Hair follicle dermal papilla cell (primary cell): ENCODE data around the genes NANOS3, PALM3 and ADGRL1.

- CAGE, long polyA plus RNA, result no peak
These were observed 25.9 kb upstream of the NANOS3 start for GRCh38 chr19:13850739-13851825.

- CAGE, long polyA plus RNA, result no peak
These were observed at the start of gene NANOS3 for GRCh38 chr19:13877003-13877213. Gene NANOS3 (plus strand): TSS chr19:13877134.

GRCh38 chr19:13881027-13881897 lies 4.3 kb downstream of the NANOS3 start:
- CAGE, long polyA plus RNA, result no peak

DNA sequence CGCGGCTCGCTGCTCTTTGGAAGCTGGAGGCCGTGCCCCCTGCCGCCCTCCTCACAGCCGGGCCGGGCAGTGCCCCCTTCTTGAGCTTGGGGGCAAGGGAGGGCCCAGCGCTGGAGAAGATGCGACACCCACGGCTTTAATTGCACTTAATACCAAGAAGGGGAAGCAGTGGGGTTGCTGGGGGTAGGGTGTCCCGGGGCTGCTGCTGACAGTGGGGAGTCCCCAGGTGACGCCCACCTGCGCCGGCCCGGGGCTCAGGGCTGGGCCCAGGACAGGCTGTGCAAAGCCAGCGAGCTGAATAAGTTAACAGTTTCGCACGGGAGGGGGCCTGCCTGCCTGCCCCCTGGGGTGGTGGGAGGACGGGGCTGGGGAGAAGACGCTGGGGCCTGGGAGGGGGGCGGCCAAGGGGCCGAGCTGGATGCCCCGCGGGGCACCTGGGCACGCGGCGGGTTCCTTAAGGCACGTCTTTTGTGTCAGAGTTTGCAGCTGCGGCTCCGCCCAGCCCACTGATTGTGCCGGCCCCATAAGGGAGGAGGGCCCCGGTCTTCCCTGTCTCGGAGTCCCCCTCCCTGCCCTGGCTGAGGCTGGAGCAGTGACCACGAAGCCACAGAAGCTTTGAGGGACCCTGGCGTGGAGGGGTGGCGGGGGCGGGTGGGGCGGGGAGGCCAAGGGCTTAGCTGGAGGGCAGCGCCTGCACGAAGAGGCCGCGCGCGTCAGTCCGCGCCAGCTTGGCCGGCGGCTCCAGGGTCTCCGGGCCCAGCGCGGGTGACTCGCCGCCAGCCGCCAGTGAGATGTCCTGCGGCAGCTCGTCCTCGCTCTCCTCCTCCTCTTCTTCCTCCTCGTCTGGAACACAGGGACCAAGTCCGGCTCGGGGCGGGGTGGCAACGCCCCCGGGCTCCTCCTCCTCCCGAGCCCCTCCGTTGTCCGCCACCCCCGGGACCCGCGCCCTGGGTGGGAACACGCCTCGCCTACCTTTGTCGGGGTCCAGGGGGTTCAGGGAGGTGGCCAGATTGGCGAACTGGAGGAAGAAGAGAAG lies 10.0 kb downstream of the DCAF15 start:
- CAGE, long polyA plus RNA, result no peak

- CAGE, long polyA plus RNA, result no peak
These were observed 10.8 kb downstream of the DCAF15 start for GRCh38 chr19:13963104-13963578.

DNA sequence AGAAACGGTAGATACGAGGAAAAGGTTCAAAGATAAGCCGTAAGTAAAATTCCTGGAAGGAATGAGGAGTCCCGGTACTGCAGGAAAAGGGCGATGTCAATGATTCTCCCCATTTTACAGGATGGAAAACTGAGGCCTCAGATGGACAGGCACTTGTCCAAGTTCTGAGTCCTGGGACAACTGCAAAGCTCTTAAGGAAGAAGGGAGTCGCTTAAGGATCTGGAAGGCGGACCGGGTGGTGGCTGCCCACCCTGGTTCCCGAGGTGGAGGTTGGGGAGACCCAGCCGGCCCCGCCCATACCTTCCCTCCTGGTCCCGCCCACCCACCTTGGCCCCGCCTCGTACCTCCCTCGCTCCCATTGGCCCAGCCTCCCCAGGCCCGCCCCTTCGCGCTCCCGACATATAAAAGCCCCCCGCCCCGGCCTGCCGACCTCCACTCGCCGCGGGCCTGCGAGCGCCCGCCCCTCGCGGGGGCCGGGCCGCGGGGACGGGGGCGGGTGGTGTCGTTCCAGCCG lies 627 bp downstream of the RFX1 start:
- CAGE, long polyA plus RNA, result no peak

GRCh38 chr19:14042516-14043437 lies 11.2 kb downstream of the IL27RA start:
- CAGE, long polyA plus RNA, result no peak

DNA sequence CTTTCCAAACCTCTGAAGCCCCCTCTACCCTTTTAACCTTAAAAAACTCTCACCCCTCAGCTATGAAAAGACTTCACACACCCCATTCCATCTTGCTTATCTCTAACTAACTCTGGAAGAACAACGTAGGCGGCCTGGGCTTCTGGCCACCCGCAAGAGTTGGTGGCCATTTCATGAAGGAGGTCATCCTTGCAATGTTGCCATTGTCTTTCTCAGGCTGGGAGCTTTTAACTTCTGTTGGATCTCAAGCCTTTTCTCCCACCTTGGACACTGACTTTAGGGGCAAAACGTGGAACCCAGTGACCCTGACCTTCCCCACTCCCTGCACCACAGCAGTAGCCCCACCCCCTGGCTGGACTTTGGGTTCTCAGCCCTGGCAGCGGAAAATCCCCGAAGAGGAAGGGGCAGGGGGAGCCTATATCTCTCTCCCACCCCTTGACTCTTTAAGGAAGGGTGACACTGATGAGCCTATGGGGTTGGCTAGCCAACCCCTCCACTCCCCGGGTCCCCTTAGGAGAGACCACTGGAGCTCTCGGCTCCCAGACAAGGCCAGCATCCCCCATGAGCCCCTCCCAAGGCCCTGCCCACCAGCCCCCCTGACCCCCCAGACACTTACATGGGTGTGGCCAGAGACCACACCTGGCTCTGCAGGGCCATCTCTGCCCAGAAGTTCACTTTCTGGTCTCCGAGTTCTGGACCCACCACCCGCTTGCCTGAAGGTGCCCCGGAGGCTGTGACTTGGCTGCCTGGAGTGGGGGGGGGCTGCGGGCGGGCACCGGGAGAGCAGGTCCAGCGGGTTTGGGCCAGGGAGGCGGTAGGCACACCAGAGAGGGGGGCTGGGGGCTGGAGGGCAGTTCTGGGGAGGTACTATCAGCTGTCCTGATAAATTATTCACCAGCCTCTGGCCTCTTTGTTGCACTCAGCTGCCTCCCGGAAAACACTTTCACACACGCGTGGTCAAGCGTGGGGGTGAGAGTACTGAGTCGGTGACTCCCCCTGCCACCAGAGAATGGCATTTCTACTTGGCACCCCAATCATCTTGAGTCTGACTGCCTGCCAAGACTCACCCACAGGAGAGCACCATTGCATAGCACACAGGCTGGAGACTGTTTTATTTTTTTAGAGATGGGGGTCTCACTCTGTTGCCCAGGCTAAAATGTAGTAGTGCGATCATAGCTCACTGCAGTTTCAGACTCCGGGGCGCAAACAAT lies at the start of gene PALM3:
PALM3 (minus strand) TSS at position 753 of the 1,211 bp plus-strand sequence.
- CAGE, long polyA plus RNA, result no peak

DNA sequence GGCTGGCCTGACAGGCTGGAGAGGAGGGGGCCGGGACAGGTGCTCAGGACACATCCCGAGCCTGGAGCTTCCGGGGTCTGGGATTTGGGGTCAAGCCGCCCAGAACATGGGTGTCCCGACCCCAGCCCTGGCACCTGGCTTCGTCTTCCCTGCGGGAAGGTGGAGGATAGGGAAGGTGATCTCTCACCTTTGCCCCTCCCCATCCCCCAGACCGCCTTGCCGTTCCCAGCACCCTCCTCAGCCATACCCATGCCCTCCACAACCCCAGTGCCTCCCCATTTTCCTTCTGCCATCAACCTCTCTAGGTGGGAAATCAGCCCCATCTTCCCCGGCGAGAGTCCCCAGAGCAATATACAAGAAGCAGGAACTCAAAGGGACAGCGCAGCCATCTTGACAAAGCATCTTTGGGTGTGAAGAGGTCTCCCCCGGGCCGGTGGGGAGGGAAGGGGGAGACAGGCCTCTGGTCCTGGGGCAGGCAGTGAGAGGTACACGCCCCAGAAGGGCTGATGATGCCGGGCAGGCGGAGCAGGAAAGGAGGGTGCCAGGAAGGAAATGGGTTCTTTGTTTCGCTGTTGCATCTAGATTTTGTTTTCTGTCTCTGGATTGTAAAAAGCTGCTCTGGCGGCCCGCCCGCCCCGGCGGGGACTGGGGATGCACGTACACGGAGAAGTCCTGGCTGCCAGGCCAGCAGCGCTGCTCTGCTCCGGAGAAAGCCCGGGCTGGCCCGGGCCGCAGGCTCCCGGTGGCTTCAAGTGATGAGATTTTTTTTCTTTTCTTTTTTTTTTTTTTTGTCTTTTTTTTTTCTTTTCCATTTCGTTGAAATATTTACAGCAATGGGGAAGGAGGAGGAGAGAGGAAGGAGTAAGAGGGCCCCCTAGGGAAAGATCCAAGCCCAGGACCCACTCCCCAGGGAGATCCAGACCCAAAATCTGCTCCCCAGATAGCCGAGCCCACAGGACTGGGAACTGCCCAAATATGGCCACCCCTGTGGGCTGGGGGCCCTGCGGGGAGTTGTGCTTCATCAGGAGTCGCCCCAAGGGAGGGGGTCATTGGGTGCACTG lies 13.1 kb upstream of the ASF1B start:
- CAGE, long polyA plus RNA, result no peak

DNA sequence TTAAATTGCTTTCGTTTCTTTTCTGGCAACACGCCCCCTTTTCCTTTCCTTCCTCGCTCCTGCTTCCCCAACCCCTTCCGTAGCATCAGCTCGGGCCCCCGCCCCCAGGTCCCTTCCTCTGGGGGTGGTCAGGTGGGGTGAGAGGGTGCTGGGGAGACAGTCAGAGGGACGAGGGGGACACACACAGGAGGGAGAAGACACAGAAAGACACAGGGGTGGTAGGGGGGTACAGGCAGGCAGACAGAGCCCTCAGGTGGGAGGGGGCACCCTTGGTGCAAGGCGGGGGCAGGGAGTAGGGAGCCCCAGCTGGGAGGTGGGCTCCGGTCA lies 30.7 kb upstream of the ASF1B start:
- CAGE, long polyA plus RNA, result no peak

GRCh38 chr19:14169852-14170454 lies 33.6 kb upstream of the ASF1B start:
- CAGE, long polyA plus RNA, result no peak

DNA sequence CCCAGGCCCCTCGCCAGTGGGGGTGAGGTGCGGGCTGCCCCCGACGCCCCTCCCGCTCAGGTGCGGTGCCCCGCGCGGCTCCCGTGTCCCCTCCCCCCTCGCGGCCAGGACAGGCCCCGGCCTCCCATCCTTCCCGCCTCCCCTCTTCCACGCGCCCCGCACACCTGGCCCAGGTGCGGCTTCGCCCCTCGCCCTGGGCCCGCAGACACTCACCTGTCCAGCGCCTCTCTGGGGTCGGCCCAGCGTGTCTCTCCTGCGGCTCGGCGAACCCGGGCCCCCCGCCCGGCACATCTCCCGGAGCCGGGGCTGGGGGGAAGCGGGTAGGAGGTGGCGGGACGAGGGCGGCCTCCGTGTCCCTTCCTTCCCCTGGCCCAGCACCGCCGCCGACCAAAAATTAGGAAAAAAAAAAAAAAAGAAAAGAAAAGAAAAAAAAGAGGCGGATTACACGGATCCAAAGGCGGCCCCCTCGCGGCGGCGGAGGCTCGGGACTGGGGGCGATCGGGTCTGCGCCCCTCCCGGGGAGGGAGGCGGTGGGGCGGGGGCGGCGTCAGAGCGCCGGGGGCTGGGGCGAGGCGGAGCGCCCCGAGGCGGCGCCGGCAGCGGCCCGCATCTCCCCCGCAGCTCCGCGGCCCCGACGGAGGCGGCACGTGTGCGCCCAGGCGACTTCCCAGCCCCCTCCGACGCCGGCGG lies at the start of gene ADGRL1:
ADGRL1 (minus strand) TSS at position 398 of the 690 bp plus-strand sequence.
- CAGE, long polyA plus RNA, result no peak

DNA sequence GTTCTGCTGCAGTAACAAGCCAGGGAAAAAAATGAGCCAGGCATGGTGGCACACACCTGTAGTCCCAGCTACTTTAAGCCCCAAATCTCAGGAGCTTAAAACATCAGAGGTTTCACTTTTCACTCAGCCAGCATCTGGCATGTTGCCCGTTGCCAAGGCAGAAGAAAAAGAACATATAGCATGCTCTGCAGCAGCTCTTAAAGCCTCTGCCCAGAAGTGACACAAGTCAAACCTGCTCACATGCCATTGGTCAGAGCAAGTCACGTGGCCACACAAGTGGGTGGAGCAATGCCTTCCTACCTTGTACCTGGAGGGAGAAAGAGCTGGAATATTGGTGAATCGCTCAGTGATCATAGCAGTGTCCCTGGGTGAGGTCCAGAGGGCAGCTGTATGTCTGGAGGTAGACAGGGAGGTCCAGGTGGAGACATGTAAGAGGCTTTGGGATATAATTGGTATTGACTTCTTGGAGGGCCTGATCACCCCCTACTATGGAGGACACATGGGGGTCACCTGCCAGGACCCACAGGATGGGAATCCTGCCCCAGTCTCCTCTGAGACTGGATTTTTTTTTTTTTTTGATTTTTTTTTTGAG lies 14.6 kb upstream of the ADGRE5 start:
- CAGE, long polyA plus RNA, result no peak

GRCh38 chr19:14450166-14450886 lies 17.2 kb downstream of the PKN1 start:
- CAGE, long polyA plus RNA, result no peak

- CAGE, long polyA plus RNA, result no peak
These were observed 5.3 kb downstream of the DNAJB1 start for GRCh38 chr19:14512572-14513542.

GRCh38 chr19:14514458-14515105 lies 3.6 kb downstream of the DNAJB1 start:
- CAGE, long polyA plus RNA, result no peak

GRCh38 chr19:14519746-14520372 lies 1.7 kb upstream of the DNAJB1 start:
- CAGE, long polyA plus RNA, result no peak

DNA sequence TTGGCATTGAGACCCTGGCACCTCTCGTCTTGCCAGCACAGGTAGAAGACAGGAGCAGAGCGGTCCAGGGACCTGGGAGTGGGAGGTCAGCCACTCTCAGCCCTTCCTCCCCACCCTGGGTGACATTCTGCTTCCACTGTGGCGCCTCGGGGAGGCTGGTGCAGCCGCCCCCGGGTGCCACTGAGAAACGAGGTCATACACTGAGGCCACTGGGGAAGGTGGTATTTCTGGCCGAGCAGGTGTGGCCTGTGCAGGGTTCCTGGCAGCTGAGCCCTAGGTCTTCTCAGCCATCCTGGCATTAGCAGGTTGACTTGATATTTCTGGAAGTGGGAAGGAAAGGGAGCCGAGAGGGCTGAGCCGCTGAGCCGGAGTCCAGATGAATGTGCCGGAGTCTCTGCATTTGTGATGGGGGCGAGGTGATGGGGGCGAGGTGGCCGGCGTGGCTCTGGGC lies 18.5 kb downstream of the NDUFB7 start:
- CAGE, long polyA plus RNA, result no peak

DNA sequence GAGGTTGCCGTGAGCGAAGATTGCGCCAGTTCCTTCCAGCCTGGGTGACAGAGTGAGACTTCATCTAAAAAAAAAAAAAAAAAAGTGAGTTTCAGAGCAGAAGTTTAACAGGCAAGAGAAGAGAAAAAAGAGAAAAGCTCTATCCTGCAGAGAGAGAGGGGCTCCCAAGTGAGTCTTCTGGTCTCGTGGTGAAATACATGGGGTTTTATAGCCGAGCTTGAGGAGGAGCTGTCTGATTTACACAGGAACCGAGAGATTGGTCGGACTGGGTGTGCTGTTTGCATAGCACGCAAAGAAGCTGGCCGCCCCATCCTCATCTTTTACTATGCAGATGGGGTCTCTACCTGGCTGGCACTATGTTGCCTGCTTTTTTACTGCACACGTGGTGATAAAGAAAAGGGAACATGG lies 1.4 kb upstream of the ADGRE3 start:
- CAGE, long polyA plus RNA, result no peak

- CAGE, long polyA plus RNA, result no peak
These were observed 11.5 kb downstream of the ADGRE2 start for GRCh38 chr19:14766871-14767238.